Left lobe of liver (tissue), 1 donor: ENCODE measurements around a stretch of chr6.

DNA sequence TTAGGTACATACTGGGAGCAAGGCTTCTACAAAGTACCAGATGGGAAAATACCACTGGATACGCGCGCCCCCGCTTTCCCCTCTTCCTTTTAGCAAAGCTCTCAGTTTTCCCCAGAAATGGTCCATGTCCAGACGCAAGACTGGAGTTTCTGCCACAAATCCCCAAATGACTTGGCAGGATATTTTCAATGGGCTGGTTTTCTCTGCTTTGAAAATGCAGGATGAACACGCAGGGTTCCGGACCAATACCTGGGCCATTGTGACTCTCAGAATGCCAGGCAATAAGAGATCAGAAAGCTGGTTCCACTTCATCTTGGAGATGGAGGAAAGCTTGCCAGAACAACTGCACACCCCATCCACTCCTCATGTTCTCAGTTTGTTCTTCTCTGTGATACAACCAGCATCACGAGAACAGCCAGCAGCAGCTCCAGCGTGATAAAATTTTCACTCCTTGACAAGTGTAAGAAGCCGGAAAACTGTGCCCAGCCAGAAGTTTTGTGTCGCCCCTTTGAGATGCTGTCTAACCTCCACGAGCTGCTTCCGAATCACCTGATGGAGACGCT is 8.3 kb upstream of the FAM217A start:
- PRO-cap, result no peak

DNA sequence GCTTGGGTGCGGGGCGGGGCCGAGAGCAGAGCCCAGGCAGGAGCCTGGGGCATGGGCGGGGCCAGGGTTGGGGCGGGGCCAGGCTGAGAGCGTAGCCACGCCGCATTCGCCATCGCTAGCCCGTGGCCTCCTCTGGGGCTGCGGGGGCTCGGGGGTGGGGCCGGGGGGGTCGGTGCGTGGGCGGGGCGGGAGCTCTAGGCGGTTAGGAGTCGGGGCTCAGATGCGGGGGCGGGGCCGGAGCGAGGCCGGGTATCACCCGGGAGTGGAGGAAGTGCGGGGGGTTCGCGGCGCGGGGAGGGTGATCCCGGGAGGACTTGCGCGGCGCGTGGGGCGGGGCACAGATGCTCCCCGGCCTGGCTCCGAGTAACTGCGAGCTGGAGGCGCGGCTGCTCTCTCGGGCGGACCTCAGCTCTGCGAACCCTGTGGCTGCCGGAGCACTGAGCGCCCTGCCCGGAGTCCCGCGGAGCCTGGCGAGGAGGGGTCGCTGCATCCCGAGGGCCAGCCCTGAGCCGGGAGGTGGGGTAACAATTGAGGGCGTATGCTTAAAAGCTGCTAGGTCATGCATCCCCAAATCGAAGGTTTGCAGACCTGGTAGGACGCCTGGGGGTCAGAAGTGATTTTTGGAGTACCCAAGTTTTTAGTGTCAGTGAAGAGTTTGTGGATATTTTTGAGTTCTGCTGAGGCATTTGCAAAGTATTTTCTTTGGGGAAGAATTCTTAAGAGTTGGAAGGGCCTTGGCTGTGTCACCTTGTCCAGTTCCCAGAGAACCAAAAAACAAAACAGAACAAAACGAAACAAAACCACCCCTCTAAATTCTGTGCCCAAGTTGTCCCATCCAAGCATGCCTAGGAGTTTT is 586 bp upstream of the ECI2 start:
- PRO-cap, result bidirectional peak, plus-strand start at position 64 of the sequence, minus-strand start outside the sequence; unidirectional peak, plus-strand start at position 281 of the sequence; unidirectional peak, plus-strand start at position 340 of the sequence

DNA sequence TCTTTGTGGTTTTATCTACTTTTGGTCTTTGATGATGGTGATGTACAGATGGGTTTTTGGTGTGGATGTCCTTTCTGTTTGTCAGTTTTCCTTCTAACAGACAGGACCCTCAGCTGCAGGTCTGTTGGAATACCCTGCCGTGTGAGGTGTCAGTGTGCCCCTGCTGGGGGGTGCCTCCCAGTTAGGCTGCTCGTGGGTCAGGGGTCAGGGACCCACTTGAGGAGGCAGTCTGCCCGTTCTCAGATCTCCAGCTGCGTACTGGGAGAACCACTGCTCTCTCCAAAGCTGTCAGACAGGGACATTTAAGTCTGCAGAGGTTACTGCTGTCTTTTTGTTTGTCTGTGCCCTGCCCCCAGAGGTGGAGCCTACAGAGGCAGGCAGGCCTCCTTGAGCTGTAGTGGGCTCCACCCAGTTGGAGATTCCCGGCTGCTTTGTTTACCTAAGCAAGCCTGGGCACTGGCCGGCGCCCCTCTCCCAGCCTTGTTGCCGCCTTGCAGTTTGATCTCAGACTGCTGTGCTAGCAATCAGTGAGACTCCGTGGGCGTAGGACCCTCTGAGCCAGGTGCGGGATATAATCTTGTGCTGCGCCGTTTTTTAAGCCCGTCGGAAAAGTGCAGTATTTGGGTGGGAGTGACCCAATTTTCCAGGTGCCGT is 198.6 kb upstream of the ECI2 start:
- PRO-cap, result no peak

- PRO-cap, result no peak
These were observed 80.0 kb downstream of the CDYL start for GRCh38 chr6:4855804-4856917.

- PRO-cap, result no peak
These were observed 111.9 kb downstream of the RPP40 start for GRCh38 chr6:4891622-4892627.

DNA sequence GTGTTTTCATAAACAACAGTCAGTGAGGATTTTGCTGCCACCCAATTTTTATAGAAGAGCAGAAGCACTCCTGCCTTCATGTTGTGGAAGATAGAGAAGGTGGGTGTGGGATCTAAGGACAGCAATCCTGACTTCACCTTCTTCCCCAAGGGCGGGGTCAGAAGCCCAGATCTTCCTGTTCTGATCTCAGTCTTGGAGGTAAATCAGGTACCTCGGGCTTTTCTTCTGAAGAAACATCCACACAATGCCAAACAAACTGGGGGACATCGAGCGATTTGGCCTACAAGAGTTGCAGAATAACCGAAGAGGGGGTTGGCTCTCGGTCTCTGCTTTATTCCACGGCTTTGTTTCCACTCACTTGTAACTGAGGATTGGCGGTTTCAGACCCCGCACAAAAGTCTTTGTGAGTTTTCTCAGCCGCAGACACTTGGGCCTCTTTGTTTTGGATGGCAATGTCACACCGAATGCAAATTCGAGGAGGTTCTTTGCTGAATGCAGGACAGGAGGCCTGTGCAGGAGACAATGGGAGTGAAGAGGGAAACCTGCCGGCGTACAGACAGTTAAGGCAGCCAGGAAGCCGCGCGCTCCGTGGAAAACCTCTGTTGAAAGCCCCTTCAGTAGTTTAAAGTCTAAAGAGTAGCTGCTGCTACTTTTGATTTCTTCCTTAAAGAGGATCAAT is 21.8 kb upstream of the RPP40 start:
- PRO-cap, result no peak

DNA sequence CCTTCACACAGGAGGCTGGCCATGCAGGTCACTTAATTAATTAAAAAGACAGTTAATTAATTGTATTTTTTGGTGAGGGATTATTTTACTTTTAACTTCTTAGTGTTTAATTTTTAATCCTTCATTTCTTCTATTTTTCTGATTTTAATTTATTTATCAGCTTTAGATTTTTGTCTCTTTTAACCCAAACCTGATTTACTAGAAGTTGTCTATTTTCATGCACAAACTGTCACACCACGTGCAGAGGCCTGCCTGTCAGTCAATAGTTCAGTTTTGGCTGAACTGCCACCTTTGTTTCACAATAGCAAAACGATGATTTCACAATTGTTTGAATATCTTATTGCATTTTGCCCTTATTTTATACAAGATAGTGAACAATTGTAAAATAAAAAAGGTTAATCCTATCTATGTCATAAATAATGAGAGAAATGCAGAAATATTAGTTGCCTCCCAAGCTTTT is 24.0 kb upstream of the PPP1R3G start:
- PRO-cap, result unidirectional peak, minus-strand start at position 264 of the sequence

DNA sequence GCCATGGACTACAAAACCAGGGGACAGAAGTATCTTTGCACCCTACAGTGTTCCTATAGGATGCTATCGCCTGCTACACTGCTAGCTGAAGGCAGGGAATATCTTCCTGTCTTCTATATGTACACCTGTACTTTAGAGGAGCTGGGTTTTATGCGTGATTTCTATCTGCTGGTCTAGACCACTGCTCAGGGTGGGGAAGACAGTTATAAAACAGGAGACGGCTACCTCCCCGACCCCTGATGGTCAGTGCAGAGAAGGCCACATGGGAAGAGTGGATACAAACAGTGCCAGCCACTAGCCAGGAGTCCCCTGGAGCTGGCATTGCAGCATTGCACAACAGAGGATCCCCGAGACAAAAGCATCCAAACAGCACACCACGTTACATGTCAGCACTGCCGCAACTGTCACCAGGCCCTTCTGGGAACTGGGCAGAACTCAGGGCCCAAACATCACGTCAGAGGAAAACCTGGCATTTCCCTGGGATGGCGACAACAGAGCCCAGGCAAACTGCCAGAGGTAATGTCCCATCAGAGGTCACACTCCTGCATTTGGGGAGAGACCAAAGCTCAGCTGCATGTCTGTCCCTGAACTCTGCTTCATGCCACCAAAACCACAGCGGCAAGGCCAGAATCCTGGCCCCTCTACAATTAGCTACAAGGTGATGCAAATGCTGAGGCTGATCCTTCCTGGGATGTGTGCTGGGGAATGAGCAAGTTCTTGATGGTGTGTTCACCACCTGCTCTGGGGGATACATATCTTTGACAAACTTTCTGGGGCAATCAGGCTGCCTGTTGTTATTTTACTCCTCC is 36.3 kb downstream of the PPP1R3G start:
- PRO-cap, result bidirectional peak, plus-strand start at position 679 of the sequence, minus-strand start at position 360 of the sequence

- PRO-cap, result no peak
These were observed 48.1 kb downstream of the FARS2 start for GRCh38 chr6:5309309-5309822.

GRCh38 chr6:5701084-5701772 is 305.5 kb downstream of the NRN1 start:
- PRO-cap, result no peak

- PRO-cap, result no peak
These were observed 223.9 kb downstream of the NRN1 start for GRCh38 chr6:5782633-5783373.

- PRO-cap, result no peak
These were observed 21.1 kb downstream of the F13A1 start for GRCh38 chr6:6299330-6299857.

GRCh38 chr6:6390589-6391241 is 70.3 kb upstream of the F13A1 start:
- PRO-cap, result no peak

- PRO-cap, result no peak
These were observed 87.5 kb upstream of the LY86 start for GRCh38 chr6:6501065-6501397.

- PRO-cap, result no peak
These were observed 12.5 kb downstream of the LY86 start for GRCh38 chr6:6601019-6601436.

DNA sequence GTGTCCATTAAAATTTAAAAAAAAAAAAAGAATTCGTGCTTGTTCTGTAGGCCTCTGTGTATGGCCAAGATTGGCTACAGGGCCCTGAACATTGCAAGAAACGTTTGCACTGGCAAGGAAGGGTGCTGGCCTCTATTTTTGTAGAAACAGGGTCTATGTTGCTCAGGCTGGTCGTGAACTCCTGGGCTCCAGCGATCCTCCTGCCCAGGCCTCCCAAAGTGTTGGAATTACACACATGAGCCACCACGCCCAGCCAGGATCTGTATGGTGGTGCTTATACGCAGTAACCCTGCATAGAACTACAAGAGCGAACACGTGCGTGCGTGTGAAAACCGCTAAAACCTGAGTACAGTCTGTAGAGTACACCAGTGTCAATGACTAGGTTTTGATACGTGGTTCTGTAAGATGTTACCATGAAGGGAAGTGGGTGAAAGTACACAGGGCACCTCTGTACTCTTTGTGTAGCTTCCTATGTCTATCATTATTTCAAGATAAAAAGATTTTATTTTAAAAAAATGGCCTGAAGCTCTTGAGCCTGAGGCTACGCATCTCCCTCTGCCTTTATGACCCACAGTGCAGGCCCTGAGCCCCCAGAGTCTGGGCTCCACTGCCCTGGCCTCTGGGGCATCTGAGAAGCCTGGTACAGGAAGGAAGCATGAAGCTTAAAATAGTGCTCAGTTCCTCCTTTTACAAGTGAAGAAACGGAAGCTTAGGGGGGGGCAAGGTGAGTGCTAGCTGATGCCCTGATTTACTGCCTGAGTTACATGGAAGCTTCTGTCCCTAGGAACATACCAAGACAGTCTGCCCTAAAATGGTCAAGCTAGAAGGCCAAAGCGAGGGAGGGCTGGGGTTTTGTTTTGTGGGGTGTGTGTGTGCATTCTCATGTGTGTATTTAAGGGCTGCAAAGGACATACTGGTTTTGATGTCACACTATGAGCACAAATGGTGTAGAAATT is 21.6 kb downstream of the LY86 start:
- PRO-cap, result no peak

- PRO-cap, result no peak
These were observed 35.1 kb downstream of the LY86 start for GRCh38 chr6:6623658-6623943.

- PRO-cap, result no peak
These were observed 108.2 kb downstream of the LY86 start for GRCh38 chr6:6696618-6697288.

GRCh38 chr6:6723936-6724181 is 135.3 kb downstream of the LY86 start:
- PRO-cap, result bidirectional peak, plus-strand start at chr6:6724247, minus-strand start at chr6:6724131

GRCh38 chr6:6725692-6726189 is 137.2 kb downstream of the LY86 start:
- PRO-cap, result no peak